SJSA1 (cell line): ENCODE measurements around the genes KIF5A, CDK4 and CYP27B1.

GRCh38 chr12:57152522-57153365 is 24.5 kb downstream of the LRP1 start:
- RAMPAGE, long total RNA: no peak

GRCh38 chr12:57156110-57156697 is 27.9 kb downstream of the LRP1 start:
- RAMPAGE, long total RNA: no peak

- RAMPAGE, long total RNA: no peak
These were observed 38.6 kb downstream of the LRP1 start for GRCh38 chr12:57166605-57167491.

- RAMPAGE, long total RNA: no peak
These were observed 31.0 kb upstream of the NXPH4 start for GRCh38 chr12:57185452-57186062.

- RAMPAGE, long total RNA: no peak
These were observed 16.9 kb upstream of the NXPH4 start for GRCh38 chr12:57199621-57200123.

DNA sequence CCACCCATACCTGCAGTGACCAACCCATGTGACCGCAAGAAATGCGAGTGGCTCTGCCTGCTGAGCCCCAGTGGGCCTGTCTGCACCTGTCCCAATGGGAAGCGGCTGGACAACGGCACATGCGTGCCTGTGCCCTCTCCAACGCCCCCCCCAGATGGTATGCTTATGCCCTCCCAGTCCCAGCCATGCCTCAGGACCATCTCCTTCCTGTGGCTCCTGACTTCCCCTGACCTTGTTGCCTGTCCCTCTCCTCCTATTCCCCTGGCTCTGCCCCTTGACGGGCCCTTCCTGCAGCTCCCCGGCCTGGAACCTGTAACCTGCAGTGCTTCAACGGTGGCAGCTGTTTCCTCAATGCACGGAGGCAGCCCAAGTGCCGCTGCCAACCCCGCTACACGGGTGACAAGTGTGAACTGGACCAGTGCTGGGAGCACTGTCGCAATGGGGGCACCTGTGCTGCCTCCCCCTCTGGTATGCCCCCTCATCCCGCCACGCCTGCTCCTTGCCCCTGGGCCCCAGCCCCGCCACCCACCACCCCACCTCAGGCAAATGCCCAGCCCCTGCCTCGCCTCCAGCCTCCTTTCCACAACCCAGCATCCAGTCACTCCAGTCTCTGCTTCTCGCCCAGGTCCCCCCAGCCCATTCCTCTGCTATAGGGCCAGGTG is 6.5 kb upstream of the NXPH4 start:
- RAMPAGE, long total RNA: no peak

GRCh38 chr12:57283673-57284100 is 32.7 kb upstream of the STAC3 start:
- RAMPAGE, long total RNA: no peak

GRCh38 chr12:57295240-57295906 is 44.4 kb upstream of the STAC3 start:
- RAMPAGE, long total RNA: no peak

DNA sequence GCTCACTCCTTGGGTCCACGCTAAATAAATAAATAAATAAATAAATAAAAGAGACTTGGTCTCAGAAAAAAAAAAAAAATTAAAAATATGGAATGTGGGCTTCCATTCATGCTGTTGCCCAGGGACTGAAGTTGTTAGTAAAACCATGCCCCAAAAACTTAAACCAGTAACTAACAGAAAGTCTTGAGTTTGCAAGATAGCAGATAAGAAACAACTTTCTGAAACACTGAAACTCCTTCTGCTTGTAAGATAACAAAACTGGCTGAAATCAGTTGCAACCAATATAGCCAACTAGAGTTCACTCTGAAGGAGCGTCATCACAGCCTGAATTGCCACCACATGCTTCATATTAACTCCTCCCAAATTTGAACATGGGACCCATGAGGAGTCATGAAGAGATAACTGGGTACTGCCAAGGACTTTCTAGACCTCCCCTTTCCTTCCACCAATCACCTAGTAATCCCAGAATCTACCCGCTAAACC is 53.7 kb downstream of the R3HDM2 start:
- RAMPAGE, long total RNA: no peak

- RAMPAGE, long total RNA: no peak
These were observed 10.3 kb downstream of the R3HDM2 start for GRCh38 chr12:57420408-57421133.

- RAMPAGE, long total RNA: no peak
These were observed 1.4 kb downstream of the INHBE start for GRCh38 chr12:57456497-57457015.

GRCh38 chr12:57470989-57471443 is 8.7 kb downstream of the ARHGAP9 start:
- RAMPAGE, long total RNA: no peak

DNA sequence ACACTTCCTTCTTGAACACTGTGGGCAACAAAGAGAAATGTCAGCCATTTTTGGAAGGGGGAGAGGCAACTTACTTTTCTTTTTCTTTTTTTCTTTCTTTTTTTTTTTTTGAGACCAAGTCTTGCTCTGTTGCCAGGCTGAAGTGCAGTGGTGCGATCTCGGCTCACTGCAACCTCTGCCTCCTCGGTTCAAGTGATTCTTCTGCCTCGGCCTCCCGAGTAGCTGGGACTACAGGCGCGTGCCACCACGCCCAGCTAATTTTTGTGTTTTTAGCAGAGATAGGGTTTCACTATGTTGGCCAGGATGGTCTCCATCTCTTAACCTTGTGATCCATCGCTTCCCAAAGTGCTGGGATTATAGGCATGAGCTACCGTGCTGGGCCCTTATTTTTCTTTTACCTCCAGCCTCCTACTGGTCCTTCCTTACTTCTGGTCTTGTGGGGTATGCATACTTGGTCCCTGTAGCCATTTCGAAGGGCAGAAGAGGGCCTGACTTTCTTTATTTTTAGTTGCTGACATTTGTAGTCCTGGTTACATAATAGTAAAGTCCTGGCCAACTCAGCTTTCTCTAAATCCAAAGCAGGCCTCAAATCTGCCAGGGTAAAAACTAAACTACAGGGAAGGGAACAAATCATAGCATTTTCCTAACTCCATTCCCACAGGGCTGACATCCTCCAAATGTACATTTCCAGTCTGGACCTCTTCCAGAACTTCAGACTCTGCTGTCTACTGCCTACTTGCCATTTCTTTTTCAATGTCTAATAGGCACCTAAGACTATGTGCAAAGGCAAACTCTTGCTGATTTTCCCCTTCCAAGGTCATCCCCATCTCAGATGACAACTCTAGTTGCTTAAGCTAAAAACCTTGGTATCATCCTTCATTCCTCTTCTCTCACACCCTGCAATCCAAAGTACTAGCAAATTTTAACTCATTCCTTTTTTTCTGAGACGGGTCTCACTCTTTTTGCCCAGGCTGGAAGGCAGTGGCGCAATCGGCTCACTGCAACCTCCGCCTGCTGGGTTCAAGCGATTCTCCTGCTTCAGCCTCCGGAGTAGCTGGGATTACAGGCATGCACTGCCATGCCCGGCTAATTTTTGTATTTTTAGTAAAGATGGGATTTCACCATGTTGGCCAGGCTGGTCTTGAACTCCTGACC is 2.2 kb downstream of the DDIT3 start:
- RAMPAGE, long total RNA: no peak

GRCh38 chr12:57519043-57519568 is 1.2 kb downstream of the DDIT3 start:
- RAMPAGE, long total RNA: no peak

GRCh38 chr12:57549532-57550382 is at the start of gene KIF5A:
Gene KIF5A, plus strand, starts transcription at chr12:57550044.
- RAMPAGE, long total RNA: no peak

- RAMPAGE, long total RNA: no peak
These were observed 5.6 kb downstream of the ARHGEF25 start for GRCh38 chr12:57616739-57617314.

DNA sequence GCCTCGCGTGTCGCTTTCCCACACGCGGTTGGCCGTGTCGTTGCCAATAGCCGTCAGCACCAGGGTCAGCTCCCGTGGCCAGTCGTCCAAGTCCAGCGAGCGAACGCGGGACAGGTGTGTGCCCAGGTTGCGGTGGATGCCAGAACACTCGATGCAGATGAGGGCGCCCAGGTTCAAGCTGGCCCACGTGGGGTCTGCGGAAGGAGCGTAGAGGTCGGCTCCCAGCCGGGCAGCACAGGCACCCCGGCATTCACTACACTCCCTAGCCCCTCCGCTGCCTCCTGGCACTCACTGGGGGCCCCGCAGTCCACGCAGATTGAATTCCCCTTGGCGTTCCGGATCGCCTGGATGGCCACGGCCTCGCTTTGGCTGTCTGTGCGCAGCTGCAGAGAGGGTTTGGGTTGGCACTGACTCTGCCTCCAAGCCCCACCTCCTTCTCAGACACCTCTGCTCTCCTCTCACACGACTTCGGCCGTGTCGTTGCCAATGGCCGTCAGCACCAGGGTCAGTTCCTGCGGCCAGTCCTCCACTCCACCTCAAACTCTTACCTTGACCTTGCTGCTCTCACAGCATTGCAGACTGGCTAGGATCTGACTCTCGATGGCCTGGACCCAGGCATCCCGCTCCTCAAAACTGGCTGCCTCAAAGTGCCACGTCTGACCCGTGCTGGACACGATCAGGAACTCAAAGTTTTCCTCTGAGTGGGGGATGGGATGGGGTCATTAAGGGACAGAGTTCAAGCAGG is 11.0 kb downstream of the AGAP2 start:
- RAMPAGE, long total RNA: no peak

- RAMPAGE, long total RNA: no peak
These were observed 3.0 kb upstream of the TSPAN31 start for GRCh38 chr12:57741704-57742387.

DNA sequence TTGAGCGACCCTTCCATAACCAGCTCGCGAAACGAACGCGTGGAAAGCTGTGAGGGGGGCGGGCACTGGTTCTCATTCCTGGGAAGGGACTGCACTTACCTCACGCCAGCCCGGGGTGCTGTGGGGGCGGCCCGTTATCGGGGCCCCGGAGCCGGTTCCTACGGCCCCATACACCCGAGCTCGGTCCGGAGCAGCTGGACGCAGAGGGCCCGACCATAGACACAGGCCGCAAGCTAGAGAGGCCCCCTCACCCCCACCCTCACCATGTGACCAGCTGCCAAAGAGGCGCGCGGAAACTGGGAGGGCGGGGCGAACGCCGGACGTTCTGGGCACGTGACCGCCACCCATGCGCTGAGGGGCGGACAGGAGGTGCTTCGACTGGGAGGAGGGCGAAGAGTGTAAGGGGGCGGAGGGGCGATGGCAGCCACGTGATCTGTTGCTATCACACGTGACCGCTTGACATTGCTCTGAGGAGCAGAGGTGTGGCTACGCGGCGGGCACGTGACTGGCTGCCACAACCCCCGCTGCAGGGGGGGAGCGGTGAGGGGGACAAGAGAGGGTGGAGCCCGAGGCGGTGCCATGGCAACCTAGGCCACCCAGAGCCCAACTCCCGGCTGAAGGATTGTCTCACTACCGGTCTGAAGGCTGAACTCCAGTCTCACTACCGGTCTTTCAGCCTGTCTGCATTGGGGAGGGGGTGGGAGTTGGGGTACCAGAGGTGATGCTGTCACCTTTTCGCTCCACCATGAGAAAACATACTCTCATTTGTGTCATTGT is at the start of gene CDK4:
CDK4 (minus strand) TSS at position 235 of the 777 bp plus-strand sequence.
- RAMPAGE, long total RNA: start-site peak on the minus strand centred at position 247 of the sequence, 119 bp wide, 24,632 and 9,975 reads in 2 replicates

GRCh38 chr12:57766957-57767411 is at the start of gene CYP27B1:
Gene CYP27B1, minus strand, starts transcription at chr12:57767078.
- RAMPAGE, long total RNA: no peak